NB4 (cell line): ENCODE measurements around a stretch of chr2.

- RRBS = no CpG with 5 or more reads among the region's 6 CpGs
Observed at GRCh38 chr2:20449445-20450018, 2.7 kb downstream of the RHOB start.

DNA sequence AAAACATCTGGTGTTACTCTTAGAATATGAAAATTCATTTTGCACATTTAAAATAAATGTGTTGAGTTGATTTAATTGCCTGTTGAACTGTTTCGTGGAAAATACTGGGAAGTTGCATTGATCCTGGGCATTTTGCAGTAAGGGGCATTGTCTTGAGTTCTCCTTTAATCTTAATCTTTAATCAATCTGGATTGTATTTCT is 4.2 kb downstream of the RHOB start:
- RRBS = no CpG with 5 or more reads among the region's 1 CpG

GRCh38 chr2:20568331-20569596 is 82.1 kb downstream of the HS1BP3 start:
- RRBS = 59% methylated on average over 2 of the region's 19 CpGs

DNA sequence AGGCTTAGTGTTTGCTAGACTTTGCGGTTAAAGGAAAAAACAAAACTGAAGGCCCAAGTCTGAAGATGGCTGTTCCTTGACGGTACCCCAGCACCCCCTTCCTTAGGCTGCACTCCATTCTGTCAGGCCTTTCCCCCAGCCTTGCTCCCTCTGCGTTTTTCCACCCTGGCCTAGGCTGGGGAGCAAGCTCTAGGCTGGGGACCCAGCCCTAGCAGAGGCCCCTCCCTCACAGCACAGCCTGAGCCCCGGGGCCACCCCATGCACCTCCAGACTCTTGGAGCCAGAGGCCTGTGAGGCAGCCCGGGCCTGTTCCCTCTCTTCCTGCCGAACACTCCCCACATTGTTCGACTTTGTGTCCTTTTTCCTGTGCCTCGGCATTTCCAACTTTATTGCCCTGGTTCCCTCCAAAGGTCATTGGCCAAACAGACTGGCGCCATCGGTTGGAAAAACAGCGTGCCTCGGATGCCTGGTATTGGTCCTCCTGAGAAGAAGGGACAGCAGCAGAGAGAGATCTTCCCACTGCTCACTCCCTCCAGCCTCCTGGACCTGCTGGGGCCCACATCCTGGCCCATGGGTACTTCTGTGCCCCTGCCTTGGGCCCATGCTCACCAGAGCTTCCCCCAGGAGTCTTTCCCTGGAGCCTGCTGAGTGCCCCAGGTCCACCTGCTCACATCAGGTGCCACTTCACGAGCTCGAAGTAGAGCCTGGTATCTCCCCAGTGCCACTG is 79.6 kb downstream of the HS1BP3 start:
- RRBS = 97% methylated on average over 2 of the region's 14 CpGs

- RRBS = no CpG with 5 or more reads among the region's 6 CpGs
Observed at GRCh38 chr2:20586210-20586719, 64.6 kb downstream of the HS1BP3 start.

DNA sequence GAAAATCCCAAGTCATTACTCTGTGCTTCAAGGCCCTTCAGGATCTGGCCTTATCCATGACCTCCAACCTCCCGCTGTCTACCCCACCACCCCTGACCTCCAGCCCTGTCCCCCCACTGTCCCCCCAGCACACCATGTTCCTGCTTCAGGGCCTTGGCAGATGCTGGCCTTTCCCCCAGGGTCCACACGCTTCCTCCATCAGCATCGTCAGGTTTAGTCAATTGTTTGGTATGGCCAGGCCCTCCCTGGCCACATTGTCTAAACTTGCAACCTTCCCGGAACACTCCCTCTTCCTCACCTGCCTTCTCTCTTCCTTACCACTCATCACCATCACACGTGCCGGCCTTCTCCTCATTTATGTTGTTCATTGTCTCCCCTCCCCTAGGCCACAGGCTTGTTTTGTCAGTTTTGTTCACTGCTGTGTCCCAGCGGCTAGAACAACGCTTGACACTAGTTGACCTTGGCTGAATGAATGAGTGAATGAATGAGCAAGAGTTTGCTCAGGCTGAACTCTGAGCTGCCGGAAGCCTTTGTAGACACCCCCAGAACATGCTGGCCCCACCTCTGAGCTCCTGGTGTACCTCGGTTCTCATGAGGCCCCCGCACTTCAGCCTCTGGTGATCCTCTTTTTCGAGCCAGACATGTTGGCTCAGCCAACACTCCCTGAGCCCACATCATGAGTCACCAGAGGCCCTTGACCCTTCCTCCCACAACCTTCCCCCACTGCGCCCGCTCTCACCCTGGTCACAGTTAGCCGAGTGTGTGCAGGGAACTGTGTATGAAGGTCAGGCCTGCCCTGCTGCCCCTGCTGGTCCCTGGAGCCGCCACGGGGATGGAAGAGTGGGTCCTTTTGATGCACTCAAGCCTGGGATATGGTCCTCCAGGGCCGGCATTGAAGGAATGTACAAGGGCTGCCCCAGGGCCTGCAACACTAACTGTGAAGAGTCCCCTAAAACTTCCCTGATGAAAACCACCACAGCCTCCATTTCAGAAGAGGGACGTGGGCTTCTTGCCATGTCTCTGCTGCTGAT is 57.6 kb downstream of the HS1BP3 start:
- RRBS = no CpG with 5 or more reads among the region's 19 CpGs

DNA sequence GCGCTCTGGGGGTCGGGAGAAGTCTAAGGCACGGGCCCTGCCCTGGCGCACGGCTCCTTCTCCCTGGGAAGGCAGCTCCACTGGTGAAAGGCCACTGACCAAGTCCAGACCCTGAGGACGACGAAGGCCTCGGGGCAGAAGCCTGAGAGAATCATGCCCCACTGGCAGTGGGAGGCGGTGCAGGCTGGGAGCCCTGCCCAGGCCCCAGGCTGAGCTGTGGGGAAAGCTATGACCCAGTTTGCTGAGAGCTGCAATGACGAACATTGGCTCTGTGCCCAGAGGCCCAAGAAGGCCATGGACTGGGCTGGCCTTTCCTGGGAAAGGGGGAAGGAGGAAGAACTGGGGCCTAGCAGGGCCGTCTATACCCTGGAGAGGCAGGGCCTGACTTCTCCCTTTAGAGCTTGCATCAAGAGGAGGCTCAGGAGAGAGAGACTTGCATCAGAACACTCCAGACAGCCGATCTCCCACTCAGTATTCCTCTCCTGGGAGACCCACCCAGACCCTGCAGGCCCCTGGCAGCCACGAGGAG is 32.9 kb downstream of the HS1BP3 start:
- RRBS = no CpG with 5 or more reads among the region's 13 CpGs

DNA sequence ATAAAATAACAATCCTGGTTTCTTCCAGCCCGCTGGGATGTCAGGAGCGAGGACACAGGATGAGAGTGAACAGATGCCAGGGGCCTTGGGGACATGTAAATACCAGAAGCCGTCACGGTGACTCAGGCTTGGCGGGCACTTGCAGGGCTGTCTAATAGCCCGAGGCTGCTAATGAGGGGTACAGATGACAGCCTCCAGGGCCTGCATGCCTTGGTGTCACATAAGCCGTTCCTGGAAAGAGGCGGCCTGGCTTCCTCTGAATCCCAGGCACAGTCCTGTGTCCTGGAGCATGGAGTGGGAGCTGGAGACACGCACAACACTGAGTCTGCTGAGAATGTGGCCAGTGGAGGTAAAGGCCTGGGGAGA is 28.1 kb downstream of the HS1BP3 start:
- RRBS = no CpG with 5 or more reads among the region's 9 CpGs

GRCh38 chr2:20637918-20638414 is 12.9 kb downstream of the HS1BP3 start:
- RRBS = no CpG with 5 or more reads among the region's 14 CpGs

DNA sequence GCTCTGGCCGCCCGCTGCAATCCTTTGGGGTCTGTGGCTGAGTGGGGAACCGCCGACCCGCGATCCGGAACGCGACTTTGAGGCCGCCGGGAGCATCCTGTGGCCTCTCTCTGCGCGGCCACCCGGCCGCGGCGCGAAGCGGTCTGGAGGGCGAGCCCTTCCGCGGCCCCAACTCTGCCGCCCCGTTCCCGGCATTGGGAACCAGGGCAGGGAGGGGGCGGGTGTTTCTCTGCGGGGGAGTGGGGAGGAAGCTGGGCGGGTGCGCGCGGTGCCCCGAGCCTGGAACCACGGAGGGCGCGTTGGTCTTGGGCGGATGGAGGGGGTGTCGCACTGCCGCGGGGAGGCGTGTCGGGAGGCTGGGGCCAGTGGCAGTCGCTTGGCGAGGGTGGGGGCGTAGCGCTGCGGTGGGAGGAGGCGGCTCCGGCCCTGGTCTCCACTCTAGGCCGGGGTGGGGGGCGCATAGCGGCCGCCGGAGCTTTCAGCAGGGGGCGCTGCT is 307 bp upstream of the GDF7 start:
- RRBS = 43% methylated on average over 27 of the region's 54 CpGs

GRCh38 chr2:20732937-20733398 is 66.0 kb downstream of the GDF7 start:
- RRBS = no CpG with 5 or more reads among the region's 1 CpG

DNA sequence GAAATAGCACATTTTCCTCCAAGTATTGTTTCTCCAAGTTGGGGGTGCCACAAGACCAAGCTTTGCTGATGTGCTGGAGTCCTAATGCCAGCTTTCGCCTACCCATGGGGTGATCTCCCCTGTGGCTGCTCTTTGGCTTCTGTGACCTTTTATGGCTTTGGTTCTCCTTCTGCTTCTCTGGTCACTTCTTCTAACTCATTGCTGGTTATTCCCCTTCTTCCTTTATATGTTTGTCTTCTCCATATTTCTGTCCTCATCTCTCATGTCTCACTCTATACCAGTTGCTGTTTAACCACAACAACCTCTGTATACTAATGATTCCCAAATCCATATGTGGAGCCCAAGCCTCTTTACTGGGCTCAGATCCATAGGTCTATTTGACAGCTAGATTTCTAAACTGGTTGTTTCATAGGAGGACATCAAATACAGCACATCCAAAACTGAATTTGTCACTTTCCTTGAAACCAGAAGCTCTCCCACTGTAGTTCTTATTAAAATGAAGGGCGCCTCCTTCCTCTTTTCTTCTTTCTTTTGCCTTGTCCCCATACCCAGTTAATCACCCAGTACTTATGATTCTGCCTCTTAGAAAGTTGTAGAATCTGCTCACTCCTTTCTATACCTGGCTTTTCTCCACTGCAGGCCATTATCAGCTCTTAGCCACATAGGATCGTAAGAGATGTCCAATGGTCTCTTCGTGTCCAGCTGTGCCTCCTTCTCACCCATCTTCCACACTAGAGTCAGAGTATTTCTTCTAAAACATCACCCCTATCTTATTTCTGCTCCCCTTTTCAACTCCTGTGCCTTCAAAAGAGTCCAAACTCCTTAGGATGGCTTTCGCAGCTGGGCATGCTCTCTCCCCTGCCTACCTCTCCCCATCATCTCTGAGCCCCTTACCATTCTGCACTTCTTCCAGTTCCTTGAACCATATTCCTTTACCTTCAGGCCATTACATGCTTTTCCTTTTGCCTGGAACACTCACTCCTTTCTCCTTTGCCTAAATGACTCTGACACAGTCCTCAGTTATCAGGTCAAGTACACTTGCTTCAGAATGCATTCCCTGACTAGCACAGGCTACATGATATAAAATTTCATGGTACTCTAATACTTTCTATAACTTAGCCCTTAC is 22.8 kb downstream of the APOB start:
- RRBS = no CpG with 5 or more reads among the region's 5 CpGs

DNA sequence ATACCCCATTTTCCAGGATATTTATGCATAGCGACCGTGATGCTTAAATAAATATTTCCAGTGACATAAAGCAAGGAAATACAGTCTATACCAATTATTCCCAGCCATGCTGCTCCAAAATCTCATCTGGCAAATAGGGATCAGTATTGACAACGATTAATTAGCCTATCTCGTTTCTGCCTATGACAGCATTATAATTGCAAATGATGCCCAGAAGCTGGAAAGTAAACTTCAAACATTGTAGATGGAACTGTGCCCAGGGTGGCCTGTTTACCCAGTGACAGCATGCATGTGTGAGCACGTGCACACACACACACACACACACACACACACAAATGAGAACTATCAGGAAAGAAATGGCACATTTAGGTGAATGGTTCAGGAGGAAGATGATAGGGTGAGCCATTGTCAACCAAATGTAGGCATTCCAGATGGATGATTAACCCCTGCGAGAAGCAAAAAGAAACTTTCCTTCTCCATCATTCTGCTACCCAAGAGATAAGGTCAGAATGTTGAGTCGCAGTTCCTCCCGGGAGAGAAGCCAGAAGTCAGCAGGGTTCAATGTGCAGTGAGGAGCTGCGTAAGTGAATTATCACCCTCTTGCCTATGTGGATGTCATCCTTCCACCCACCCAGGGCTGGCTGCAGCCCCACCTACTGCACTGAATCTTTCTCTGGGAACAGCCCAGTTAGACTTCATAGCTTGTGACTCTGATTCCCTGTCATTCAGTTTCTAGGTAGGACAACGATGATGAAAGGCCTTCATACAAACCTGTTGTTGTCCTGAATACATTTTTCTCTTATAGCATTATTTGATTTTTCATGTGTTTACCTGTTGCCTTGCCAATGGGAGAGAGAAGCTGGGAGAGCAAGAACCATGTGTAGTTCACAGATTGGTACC is 3.4 kb upstream of the APOB start:
- RRBS = no CpG with 5 or more reads among the region's 10 CpGs

DNA sequence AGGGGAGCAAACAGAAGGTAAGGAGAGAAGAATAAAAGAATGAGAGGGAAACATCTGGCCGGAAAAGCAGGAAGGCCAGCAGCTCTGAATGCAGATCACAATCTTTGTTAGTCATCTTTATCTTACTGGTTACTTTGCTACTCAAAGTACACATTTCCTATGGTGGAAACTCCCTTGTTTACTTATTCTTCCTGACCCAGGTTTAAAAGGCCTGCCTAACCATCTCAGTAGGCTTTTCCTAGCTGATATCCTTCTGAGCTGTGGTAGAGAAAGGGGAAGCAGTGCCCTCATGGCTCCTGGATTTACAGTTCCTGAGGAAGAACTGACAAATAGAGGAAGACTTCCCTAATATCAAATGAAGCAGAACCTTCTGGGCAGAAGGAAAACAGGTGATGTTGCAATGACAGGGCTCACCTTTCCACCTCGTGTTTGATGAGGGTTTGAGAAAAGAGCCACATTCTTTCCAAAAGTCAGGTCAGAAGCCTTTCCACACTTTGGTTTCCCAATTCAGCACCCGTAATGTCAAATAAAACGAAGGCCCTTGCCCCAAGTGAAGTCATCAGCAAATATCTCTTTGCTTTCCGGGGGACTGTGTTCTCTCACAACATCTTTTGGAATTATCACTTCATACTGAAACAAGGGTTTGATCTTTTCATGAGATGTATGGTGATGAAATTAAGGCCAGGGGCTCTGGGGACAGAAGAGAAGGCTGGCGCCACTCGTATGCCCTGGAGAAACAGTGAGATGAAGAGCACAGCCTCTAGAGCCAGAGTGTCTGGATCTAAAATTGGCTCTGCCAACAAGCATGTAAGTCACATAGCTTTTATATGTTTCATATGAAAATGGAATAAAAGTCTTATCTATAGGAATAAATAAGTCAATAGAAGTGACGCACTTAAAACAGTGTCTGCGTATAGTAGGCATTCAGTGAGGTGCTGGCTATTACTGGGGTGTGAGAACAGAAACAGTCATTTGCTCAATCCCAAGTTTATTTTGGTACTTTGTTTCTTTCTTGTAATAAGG is 26.8 kb upstream of the APOB start:
- RRBS = no CpG with 5 or more reads among the region's 9 CpGs

- RRBS = no CpG with 5 or more reads among the region's 3 CpGs
Observed at GRCh38 chr2:21092256-21092997, 31.3 kb upstream of the TDRD15 start.

- RRBS = no CpG with 5 or more reads among the region's 2 CpGs
Observed at GRCh38 chr2:21422789-21423039, 298.9 kb downstream of the TDRD15 start.

GRCh38 chr2:21423292-21423660 is 299.5 kb downstream of the TDRD15 start:
- RRBS = no CpG with 5 or more reads among the region's 1 CpG

DNA sequence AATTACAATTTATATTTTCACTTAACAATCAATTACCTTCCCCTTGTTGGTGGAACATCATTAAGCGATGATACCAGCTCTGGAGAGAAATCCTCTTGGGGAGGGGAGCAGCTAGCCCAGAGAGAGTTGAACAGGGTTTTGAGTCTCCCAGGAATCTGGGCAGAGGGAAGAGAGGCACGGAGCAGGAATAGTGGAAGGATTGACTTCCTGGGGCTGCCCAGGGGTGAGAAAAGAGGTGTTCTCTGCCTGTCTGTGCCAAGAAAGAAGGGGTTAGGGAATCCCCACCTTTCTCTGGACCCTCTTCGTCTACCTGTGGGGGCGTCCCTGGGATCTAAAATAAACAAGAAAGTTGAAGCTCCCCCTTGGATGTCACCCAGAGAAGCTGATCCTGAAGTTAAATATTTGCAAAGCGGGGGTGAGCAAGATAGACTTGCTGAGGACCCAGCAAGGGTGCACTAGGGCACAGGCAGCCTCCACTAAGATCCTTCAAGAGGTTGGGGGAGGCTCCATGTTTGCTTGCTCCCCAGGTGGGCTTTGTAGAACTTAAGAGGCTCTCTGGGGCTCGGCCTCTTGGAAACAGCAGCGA is 186.1 kb upstream of the KLHL29 start:
- RRBS = no CpG with 5 or more reads among the region's 7 CpGs

- RRBS = no CpG with 5 or more reads among the region's 4 CpGs
Observed at GRCh38 chr2:23405307-23405815, 20.4 kb downstream of the KLHL29 start.

DNA sequence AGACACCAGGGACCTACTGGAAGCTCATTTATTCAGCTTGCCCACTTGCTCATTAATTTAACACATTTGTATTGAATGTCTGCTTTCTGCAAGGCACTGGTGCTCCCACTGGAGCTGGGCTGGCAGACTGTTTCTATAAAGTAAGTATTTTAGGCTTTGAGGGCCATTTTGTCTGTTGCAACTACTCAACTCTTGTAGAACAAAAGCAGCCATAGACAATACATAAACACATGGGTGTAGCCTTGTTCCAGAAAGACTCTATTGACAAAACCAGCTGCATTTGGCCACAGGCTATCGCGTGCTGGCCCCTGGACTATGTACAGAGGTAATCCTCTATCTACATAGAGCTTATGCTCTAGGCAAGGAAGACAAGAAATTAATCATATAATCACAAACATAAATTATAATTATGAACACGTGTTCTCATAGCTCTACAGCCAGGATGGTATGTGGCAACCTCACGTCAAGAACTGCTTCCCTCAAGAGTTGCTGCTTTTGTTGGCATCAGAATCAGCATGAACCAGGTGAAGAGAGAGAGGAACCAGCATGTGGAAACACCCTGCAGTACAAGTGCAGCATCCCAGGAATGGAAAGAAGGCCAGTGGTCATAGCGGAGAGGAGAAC is 73.3 kb downstream of the KLHL29 start:
- RRBS = no CpG with 5 or more reads among the region's 5 CpGs